Hematopoietic multipotent progenitor cell (in vitro differentiated cells): ENCODE results near the genes IL20RA, IFNGR1, OLIG3 and SMIM28.

DNA sequence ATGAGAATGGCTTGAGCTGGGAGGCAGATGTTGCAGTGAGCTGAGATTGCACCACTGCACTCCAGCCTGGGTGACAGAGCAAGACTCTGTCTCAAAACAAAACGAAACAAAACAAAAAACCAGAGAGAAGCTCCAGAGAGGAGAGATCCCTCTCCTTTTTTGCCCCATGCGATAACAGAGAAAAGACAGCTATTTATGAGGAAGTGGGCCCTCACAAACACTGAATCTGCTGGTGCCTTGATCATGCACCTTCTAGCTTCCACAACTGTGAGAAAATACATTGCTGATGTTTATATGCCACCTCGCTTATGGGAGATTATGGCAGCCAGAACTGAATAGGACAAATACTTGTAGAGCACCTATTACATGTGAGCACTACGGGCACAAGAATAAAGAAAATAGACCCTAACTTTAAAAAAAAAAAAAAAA lies 31.4 kb downstream of the MAP3K5 start:
- CAGE, long polyA plus RNA = no peak

- CAGE, long polyA plus RNA = no peak
Observed at GRCh38 chr6:136788206-136789055, 3.8 kb downstream of the MAP3K5 start.

GRCh38 chr6:136959383-136959898 lies 37.3 kb downstream of the SLC35D3 start:
- CAGE, long polyA plus RNA = no peak

DNA sequence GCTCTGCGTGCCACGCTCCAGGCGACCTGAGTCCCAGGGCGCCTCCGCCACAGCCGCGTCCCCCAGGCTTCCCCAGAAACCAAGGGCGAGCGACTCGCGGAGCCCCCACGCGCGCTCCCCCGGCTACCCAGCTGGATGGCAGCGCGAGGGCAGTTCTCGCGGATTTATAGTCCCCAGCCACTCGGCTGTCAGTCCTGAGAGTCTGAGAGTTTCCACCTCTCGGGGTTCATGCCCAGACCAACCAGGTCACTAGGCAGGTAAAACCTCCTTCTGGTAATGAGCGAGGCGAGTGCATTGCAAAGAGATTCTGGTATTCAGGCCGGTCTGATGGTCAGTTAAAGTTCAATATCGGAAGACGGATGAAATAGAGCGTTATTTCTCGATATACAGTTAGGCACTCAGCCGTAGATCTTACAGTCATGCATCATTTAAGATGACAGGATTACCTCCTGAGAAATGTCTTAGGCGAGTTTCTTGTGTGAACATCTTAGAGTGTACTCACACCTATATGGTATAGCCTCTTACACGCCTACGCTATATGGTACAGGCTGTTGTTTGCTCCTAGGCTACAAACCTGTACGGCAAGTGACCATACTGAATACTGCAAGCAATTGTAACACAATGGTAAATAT lies at the start of gene IL20RA:
TSS of gene IL20RA (minus strand) at position 137 of the 632 bp plus-strand sequence.
- CAGE, long polyA plus RNA = no peak

DNA sequence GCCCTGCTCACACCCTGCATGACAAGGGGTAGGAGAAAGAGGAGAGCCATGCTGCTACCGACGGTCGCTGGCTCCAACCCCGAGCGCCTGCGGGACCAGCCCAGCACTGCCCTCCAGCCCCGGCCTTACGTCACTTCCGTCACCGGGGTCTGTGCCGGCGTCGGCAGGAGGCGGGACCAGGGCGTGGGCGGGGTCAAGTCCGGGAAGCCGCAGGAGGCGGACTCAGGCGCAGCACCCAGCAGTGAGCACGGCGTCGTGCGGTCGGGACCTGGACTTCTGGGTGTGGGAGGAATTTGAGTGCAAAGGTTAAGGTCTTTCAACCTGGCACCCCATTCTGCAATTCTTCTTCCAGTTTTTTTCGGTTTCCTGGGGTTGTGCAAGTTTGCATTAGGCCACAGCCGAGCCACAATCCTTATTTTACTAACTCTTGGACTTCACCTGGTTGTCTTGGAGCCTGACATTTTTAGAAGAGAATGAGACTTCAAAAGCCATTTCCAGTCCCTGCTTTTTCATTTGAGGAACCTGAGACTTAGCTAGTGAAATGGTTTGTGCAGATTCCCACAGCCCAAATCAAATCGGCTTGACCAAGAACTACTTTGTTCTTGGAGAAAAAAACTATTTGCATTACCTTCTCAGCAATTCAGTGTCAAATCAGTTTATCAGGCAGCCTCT lies at the start of gene IFNGR1:
TSS of gene IFNGR1 (minus strand) at position 108 of the 672 bp plus-strand sequence.
- CAGE, long polyA plus RNA = no peak

- CAGE, long polyA plus RNA = no peak
Observed at GRCh38 chr6:137350421-137350773, 131.2 kb upstream of the IFNGR1 start.

DNA sequence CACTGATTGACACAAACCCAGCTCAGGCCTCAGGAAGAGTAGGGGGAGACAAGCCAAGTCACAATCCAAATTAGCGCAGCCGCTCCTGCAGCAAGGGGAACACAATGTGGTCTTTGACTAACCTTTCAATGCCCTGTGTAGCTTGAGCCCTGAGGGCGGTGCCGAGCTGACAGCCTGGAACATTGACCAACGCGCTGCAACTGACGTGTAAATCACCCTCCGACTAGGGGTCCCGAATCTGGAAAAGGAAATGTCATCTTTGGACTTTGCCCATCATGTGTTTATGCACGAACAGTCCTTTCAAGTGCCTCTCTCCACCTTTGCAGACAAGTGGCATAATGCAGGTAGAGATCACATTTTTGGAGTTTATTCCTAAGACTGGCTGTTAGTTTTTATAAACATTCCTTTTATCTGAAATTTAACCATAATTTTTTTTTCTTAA lies 136.6 kb downstream of the OLIG3 start:
- CAGE, long polyA plus RNA = no peak

GRCh38 chr6:137494218-137494482 lies at the start of gene OLIG3:
OLIG3 (minus strand) TSS chr6:137494394.
- CAGE, long polyA plus RNA = no peak

GRCh38 chr6:137862516-137863295 lies 4.4 kb upstream of the TNFAIP3 start:
- CAGE, long polyA plus RNA = no peak

GRCh38 chr6:137871891-137872505 lies 4.9 kb downstream of the TNFAIP3 start:
- CAGE, long polyA plus RNA = no peak

GRCh38 chr6:137879387-137880358 lies 12.6 kb downstream of the TNFAIP3 start:
- CAGE, long polyA plus RNA = no peak

- CAGE, long polyA plus RNA = no peak
Observed at GRCh38 chr6:137904341-137904831, 37.3 kb downstream of the TNFAIP3 start.

GRCh38 chr6:137940086-137940586 lies 73.1 kb downstream of the TNFAIP3 start:
- CAGE, long polyA plus RNA = no peak

GRCh38 chr6:138035214-138035602 lies 72.0 kb downstream of the PERP start:
- CAGE, long polyA plus RNA = no peak

GRCh38 chr6:138099810-138100421 lies 7.3 kb downstream of the PERP start:
- CAGE, long polyA plus RNA = no peak

- CAGE, long polyA plus RNA = no peak
Observed at GRCh38 chr6:138377622-138378168, at the start of gene SMIM28. SMIM28 (plus strand) TSS chr6:138377905.

DNA sequence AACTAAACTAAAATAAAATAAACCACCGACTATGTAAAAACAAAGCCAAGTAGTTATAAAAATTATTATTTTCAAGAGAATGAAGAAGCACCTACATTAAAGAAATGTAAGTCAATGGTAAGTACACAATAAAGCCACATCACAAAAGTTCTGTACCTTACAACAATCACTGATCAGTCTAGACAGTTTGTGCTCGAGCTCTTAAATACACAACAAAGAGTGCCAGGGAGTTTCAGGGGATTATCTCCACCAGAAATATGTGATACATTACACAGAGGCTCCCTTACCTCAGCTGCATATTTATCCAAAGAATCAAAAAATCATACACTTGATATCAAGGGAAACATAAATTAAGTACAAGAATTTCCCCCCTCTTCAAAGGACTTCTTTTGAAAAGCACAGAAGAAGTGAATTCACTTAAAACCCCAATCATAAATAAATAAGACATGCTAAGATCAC lies 729 bp downstream of the NHSL1 start:
- CAGE, long polyA plus RNA = no peak

DNA sequence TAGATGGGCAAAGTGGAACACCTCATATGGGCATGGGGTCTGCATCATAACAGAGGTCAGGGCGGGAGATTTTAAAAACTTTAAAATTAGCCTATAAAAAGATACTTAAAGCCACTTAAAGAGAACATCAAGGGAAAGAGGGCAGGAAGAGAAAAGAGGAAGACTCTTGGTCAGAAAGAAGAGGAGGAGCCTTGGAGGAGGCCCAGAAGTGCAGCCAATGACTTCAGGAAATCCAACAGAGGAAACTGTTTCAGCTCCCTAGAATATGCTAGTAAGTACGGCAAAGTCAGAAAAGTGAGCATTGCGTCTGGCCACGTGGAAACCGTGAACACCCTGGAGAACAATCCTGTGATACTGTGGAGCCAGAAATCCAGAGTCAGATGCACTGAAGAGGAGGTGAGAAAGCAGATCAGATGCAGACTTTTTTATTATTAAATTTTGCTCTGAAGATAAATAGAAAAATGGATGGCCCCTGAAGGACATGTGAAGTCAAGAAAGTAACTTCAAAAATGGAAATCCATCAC lies 22.5 kb upstream of the NHSL1 start:
- CAGE, long polyA plus RNA = no peak

DNA sequence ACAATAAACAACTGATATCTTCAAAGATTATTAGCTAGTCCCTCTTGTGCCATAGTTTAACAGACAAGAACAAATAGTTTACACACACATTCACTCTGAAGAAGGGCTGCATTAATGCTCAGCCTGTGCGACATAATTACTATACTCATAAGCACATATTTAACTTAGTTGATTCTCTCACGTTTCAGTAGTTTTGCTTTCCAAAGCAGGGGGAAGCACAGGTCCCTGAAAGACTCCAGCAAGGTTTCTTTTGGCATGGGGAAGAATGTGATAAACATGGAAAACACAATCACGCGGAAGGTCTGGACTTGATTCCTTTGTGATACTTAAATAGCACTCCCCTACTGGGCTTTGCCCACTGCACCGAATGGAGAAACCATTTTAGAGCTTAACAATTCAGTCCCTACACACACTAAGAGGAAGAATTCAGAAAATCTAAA lies 71.3 kb upstream of the NHSL1 start:
- CAGE, long polyA plus RNA = no peak

DNA sequence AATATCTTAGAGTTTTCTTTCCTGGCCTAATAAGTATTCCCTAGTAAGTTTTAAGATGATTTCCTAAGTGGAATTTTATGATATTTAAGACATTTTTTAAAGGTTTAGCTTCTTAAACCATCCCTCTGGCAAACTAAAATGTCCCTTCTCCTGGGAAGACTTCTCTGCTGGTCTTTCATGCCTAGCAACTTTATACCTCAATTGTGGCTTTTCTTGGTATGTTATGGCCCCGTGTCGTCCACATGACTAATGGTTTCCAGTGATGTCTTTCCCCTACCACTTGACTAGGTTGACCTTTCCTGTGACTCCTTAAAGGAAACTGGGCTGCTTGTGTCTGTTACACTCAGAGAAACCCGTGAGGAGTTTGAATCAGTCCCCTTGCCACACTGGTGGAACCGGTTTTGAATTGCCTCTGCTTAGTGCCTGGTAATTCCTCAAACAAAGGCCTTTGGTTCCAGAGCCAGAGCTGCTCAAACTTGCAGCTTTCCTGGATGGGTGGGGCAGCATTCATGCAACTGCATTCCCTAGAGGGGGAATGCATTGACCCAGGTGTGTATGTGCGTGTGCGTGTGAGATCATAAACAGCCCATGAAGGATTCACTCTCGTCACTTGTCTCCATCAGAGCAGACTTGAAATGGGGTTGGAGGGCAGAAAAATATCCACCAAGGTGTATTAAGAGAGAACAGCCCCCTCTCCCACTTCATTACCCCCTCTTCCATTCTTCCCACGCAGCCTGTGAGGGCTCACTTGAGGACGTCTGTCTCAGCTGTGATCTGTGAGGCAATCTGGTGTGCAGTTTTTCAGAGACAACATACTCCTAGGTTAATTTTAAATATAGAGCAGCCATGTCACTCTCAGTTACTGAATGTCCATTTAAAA lies 22.0 kb downstream of the ECT2L start:
- CAGE, long polyA plus RNA = no peak